SK-MEL-5 (cell line): ENCODE measurements around a stretch of chr2.

RAMPAGE:
- cytosol, long total RNA: no peak
- long total RNA: no peak
- nucleus, long total RNA: no peak
Observed at GRCh38 chr2:197785857-197786997, 1.1 kb upstream of the BOLL start.

GRCh38 chr2:197891731-197892283, 87.4 kb downstream of the PLCL1 start:
RAMPAGE:
- cytosol, long total RNA: no peak
- long total RNA: no peak
- nucleus, long total RNA: no peak

DNA sequence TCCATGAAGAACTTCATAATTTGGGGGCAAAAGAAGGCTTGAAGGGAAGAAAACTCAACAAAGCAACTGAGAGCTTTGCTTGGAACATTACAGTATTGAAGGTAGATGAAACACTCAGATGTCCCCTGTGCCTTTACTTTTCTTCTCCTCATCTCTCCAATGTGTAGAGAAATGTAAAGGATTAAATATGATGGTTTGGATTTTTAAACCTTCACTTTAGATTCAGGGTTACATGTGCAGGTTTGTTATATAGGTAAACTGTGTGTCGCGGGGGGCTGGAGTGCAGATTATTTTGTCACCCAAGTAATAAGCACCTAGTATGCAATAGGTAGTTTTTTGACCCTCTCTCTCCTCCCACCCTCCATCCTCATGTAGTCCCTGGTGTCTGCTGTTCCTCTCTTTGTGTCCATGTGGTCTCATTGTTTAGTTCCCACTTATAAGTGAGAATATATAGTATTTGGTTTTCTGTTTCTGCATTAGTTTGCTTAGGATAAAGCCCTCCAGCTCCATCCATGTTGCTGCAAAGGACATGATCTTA, 299.5 kb downstream of the PLCL1 start:
RAMPAGE:
- cytosol, long total RNA: no peak
- long total RNA: no peak
- nucleus, long total RNA: no peak

GRCh38 chr2:199411125-199411792, 46.5 kb downstream of the SATB2 start:
RAMPAGE:
- cytosol, long total RNA: no peak
- long total RNA: no peak
- nucleus, long total RNA: no peak

RAMPAGE:
- cytosol, long total RNA: no peak
- long total RNA: no peak
- nucleus, long total RNA: start-site peak on the minus strand at chr2:199455941-199456125, 17 and 14 reads in 2 replicates
Observed at GRCh38 chr2:199455394-199456706, 1.9 kb downstream of the SATB2 start.

GRCh38 chr2:199461710-199462689, 4.3 kb upstream of the SATB2 start:
RAMPAGE:
- cytosol, long total RNA: no peak
- long total RNA: no peak
- nucleus, long total RNA: no peak

DNA sequence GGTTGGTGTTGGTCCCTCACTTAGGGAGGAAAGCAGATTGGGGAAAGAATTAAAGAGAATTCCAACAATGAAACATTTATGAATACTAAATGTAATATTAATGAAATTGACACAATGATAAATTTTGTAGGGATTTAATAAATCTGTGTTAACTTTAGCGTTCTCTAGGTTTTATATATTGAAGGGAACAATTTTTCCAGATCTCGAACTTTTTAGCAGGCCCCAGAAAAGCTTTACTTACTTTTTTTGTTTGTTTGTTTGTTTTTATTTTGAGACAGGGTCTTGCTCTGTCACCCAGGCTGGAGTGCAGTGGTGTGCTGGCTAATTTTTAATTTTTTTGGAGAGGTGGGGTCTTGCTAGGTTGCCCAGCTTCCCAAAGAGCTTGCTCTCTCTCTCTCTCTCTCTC, 31.4 kb upstream of the SATB2 start:
RAMPAGE:
- cytosol, long total RNA: no peak
- long total RNA: no peak
- nucleus, long total RNA: no peak

GRCh38 chr2:199926249-199927287, 15.5 kb downstream of the C2orf69 start:
RAMPAGE:
- cytosol, long total RNA: no peak
- long total RNA: no peak
- nucleus, long total RNA: no peak

DNA sequence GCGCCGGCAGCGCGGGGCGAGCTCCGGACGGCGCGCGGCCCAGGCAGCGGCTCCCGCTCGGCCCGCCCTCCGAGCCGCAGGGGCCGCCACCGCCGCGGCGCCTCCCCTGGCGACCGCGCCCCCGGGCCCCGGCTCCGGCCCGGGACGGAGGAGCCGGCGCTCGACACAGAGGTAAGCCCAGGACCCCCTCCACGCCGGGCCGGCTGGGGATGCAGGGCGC, 169 bp downstream of the SPATS2L start:
RAMPAGE:
- cytosol, long total RNA: no peak
- long total RNA: start-site peak on the plus strand centred at position 114 of the sequence, 22 bp wide, 46 and 99 reads in 2 replicates
- nucleus, long total RNA: no peak

RAMPAGE:
- cytosol, long total RNA: no peak
- long total RNA: no peak
- nucleus, long total RNA: no peak
Observed at GRCh38 chr2:200309231-200310120, 3.0 kb downstream of the SPATS2L start.

DNA sequence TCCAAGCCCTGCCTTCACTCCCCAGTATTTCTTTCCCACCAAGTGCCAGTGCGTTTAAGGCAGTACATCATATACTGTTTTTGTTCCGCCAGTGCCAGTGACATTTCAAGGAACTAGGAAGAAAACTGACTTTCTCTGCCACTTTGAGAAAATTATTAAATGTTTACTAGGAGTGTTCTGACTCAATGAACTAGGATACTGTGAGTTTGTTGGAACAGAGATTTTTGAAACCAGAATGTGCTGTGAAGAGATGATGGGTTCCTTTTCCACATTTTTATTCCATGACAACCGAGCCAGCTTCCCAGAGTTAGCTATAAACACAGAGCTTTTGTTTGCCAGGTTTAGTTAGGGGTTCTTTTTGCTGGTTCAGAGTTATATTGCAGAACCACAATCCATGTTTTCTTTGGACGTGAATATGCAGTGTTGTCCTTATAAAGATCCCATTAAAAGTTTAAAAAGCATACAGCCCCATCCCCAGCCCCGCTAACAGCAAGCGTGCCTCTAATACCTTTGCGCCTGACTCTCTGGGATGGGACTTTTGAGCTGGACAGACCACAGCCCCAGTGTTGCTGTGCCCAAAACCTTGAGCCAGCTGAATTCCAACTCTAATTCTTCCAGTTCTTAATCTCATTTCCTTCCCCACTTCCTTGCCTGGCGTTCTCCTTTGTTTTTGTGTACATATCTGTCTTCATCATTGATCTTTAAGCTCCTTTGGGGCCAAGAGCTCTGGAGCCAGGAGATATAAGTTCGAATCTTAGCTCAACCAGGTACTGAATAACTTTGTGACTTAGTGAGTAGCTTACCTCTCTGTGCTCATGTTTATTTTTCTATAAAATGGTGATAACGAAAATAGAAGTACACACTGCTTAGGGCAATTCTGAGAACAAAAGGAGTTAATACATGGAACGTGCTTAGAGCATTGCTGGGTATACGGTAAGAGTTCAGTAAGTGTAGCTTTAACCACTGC, 72.3 kb downstream of the SPATS2L start:
RAMPAGE:
- cytosol, long total RNA: no peak
- long total RNA: no peak
- nucleus, long total RNA: no peak

RAMPAGE:
- cytosol, long total RNA: no peak
- long total RNA: no peak
- nucleus, long total RNA: no peak
Observed at GRCh38 chr2:200603931-200604465, 18.2 kb downstream of the AOX1 start.

GRCh38 chr2:200705268-200705831, 106.4 kb upstream of the BZW1 start:
RAMPAGE:
- cytosol, long total RNA: no peak
- long total RNA: no peak
- nucleus, long total RNA: no peak

RAMPAGE:
- cytosol, long total RNA: no peak
- long total RNA: no peak
- nucleus, long total RNA: no peak
Observed at GRCh38 chr2:200747513-200747896, 64.2 kb upstream of the BZW1 start.

GRCh38 chr2:200889803-200890014, 538 bp downstream of the NIF3L1 start:
RAMPAGE:
- cytosol, long total RNA: no peak
- long total RNA: no peak
- nucleus, long total RNA: no peak

DNA sequence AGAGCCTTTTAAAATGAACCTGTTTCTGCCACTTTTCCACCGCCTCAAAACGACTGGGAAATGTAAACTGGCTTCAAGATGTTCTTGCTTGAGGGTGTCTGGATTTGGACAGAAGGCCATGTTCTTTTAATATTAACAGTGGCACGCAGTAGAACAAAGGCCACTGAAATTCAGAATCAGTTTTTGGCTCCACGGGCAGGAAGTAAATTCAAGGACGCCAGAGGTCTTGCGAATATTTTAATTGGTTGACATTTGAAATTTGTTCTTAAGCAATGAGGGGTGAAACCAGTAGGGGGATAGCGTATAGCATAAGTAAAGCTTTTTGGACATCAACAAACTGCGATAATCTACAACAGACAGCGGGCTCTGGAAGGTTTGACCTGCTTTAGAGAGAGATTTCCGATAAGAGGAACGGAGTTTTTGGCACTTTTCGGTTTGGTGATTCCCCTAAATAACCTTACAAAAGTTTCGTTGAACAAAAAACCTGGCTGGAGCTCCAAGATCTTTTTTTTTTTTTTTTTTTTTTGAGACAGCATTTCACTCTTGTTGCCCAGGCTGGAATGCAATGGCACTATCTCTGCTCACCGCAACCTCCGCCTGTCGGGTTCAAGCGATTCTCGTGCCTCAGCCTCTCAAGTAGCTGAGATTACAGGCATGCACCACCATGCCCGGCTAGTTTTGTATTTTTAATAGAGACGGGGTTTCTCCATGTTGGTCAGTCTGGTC, 1.4 kb downstream of the CFLAR start:
RAMPAGE:
- cytosol, long total RNA: no peak
- long total RNA: no peak
- nucleus, long total RNA: no peak

GRCh38 chr2:201152373-201153064, 30.4 kb upstream of the CASP10 start:
RAMPAGE:
- cytosol, long total RNA: no peak
- long total RNA: no peak
- nucleus, long total RNA: no peak

DNA sequence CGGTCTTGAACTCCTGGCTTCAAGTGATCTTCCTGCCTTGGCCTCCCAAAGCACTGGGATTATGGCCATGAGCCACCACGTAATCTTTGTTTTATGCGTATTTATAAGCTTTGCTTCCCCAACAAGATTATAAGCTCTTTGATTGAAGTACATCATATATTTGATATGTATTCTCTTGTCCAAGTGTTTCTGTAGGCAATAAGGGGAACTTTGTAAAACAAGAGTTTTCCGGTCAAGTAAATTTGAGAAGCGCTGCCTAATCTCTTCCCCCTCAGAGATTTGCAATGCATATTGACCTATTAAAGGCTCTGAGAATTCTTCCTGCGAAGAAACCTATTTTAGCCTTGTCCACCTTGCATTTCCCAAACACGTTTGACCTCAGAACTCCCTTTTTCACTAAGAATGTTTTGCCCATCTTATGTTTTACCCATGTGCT, 27.0 kb upstream of the CASP10 start:
RAMPAGE:
- cytosol, long total RNA: no peak
- long total RNA: no peak
- nucleus, long total RNA: no peak

RAMPAGE:
- cytosol, long total RNA: no peak
- long total RNA: no peak
- nucleus, long total RNA: no peak
Observed at GRCh38 chr2:201156538-201156948, 26.4 kb upstream of the CASP10 start.

GRCh38 chr2:201168200-201169017, 14.5 kb upstream of the CASP10 start:
RAMPAGE:
- cytosol, long total RNA: no peak
- long total RNA: no peak
- nucleus, long total RNA: no peak